Sigmoid colon (tissue), 4 donors: ENCODE measurements around a stretch of chr17.

- PRO-cap: no peak
- RAMPAGE, long total RNA, 4 experiments: no peak in any of the 4 experiments
Observed at GRCh38 chr17:82889181-82890264, 49.7 kb upstream of the ZNF750 start.

DNA sequence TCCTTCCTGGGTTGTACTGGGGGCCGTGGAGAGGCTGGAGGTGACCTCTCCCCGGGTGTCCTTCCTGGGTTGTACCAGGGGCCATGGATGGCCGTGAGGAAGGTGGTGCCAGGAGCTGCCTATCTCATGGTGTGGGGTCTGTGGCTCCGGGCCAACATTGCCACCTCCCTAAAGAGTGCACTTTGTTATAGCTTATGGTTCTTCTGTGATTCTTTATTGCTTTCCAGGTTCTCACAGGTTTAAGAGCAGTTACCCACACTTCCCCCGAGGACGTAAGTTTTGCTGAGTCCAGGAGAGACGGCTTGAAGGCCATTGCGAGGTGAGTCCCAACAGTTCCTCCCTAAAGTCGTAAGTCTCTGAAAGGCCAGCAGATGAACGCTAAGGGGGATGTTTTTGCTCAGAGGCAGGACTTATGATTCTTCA is 86.4 kb upstream of the ZNF750 start:
- PRO-cap: no peak
- RAMPAGE, long total RNA, 4 experiments: no peak in any of the 4 experiments

GRCh38 chr17:82947386-82948142 is 104.0 kb downstream of the B3GNTL1 start:
- PRO-cap: no peak
- RAMPAGE, long total RNA, 4 experiments: no peak in any of the 4 experiments

- PRO-cap: no peak
- RAMPAGE, long total RNA, 4 experiments: no peak in any of the 4 experiments
Observed at GRCh38 chr17:83010178-83010659, 41.4 kb downstream of the B3GNTL1 start.

DNA sequence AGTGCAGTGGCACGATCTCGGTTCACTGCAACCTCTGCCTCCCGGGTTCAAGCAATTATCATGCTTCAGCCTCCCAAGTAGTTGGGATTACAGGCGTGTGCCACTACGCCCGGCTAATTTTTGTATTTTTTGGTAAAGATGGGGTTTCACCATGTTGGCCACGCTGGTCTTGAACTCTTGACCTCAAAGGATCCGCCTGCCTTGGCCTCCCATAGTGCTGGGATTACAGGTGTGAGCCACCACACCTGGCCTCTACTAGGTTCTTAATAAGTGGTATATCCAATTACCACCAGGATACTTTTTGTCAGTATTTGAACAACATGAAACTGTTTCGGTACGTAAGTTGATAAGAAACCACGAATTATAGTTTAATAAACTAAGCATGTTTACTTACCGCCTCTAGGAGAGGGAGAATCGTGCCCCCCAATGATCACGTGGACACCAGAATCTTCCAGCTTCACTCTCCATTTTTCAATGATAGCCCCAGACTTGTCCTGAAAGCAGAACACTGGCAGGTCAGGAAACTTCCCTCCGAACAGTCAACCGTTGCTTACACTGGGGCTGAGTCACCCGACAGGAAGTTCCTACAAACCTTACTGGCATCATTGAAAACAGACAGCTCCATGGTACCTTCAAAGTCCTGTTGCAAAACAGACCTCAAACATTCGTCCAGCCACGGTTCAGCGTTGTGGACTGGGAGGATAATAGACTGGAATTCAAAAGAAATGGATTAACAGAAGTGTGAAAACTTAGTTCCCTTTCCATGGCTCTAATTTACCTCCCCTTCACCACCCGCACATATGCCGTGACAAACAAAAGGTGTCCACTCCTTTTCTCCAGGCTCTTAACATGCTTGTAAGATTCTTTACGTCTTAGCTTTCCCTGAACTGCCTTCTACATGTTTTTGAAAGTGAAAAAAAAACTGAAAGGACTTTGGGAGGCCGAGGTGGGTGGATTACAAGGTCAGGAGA is 3.2 kb downstream of the B3GNTL1 start:
- PRO-cap: no peak
- RAMPAGE, long total RNA, 4 experiments: start-site peak on the minus strand in 2 of 4 experiments, centred at positions 487 to 571 of the sequence, 5 to 9 reads per replicate

GRCh38 chr17:83107737-83108537 is 28.5 kb downstream of the METRNL start:
- PRO-cap: no peak
- RAMPAGE, long total RNA, 4 experiments: no peak in any of the 4 experiments

DNA sequence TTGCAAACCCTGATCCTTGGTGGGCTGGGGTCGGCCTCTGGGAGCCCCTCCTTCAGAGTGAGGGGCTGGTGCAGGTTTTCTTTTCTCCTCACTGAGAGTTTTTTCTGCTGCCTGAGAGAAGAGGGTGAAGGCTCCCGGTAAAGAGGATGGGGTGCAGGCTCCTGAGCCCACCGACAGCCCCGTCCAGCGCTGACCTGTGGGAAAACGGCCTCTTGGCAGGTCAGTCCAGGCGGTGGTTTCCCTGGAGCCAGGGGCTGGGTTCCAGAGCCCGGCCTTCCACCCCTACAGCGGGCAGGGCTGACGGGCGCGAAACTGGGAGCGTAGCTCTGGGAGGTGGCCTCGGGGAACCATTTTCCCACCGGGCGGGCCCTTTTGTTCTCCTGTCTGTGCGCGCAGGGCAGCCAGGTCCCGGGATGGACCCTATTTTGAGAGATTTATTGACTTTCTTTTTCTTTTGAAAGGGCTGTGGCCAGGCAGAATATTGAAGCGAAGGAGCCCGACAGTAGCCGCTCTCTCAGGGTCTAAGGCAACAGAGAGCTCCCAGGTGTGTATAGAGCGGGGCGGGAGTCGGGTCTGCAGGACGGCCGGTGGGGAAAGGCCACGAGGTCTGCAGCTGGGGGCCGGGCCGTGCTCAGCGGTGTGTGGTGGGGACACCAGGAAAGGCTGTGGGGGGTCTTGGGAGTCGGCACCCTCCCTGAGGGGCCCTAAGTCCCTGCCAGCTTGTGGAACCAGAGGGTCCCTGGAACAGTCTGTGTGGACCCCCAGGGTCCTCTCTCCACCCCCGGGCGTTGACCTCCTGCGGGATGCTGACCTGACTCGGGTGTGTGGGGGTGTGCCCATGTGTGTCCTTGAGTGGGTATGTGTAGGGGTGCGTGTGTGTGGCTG is 32.3 kb downstream of the METRNL start:
- PRO-cap: no peak
- RAMPAGE, long total RNA, 4 experiments: no peak in any of the 4 experiments

GRCh38 chr17:83125228-83125907 is 46.0 kb downstream of the METRNL start:
- PRO-cap: no peak
- RAMPAGE, long total RNA, 4 experiments: start-site peak on the minus strand in 1 of 4 experiments, at chr17:83125547-83125551 at its widest, 5 reads per replicate

DNA sequence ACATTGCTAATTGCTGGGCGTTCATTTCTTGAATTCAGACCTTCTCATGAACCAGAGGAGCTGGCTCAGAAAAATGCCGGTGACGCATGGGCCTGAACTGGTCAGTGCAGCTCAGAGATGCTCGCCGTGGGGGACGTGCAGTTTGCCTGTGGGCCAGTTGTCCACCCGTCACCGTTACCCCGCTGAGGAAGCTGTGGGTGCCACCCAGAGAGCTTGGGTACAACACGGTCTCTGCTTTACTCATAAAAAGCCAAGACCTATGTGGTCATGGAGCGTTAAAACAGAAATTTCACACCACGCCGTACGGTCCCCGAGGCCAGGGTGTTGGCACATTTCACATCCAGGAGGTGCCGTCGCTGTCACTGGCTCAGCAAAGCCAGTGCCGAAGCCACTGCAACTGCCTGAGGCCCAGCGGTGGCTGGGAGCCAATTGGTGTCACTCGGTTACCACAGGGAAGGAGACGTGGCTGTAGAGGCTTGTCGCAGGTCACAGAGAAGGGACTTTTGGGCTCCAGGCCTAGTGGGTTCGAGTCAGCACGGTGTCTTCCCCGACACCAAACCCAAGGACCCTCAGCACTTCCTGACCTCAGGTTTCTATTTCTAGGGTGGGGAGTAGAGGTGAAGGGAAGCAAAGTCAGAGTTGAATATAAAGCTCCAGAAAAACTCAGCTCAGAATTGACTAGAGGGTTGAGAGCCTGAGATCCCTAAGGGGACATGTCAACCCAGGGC is 121.0 kb downstream of the METRNL start:
- PRO-cap: no peak
- RAMPAGE, long total RNA, 4 experiments: no peak in any of the 4 experiments